HT-29 (cell line): ENCODE measurements around the genes NEUROD2, PNMT, RAPGEFL1 and RARA.

DNA sequence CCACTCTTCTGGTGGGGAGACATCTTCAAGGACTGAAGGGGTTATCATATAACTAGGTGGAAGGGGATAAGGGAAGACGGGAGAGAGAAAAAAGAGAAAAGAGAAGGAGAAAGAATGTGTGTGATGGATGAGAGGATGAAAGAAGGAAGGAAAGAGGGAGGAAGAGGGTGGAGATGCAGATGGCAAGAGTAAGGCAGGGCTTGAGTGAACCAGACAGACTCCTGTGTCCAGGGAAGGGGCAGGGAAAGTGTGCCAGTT lies 14.6 kb downstream of the NEUROD2 start:
- RAMPAGE, long total RNA: no peak

DNA sequence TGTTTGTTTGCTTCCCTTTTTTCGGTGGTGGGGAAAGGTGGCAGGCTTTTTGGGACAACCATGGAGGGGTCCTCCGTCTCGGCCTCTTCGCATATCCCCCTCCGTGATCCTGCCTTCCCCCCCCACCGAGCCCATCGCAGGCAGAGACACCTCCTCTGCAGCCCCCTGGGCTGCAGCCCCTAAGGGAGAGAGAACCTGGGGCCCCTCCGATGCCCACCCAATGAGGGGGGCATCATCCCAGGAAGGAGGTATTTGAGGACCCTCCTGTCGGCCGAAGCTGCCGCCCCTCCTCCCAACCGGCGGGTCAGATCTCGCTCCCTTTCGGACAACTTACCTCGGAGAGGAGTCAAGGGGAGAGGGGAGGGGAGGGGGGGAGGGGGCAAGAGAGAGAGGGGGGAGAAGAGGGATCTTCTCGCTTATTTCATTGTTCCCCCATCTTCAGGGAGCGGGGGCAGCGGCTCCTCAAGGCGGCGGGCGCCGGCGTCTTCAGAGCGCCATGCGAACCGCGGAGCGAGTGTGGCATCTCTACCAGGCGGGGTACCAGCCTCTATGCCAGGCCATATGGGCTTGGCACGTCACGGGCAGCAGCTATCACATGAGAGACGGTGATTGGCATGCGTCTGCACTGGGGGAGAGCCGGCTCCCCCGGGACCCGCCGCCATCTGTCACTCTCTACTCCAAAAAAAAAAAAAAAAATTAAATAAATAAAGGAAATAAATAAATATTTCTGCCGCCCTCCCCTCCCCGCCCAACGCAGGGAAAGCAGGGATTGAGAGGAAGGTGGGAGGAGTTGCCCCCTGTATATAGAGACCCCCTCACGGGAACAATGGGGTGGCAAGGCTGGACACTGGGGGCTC lies at the start of gene NEUROD2:
TSS of gene NEUROD2 (minus strand) at position 527 of the 857 bp plus-strand sequence.
- RAMPAGE, long total RNA: no peak

- RAMPAGE, long total RNA: no peak
Measured at GRCh38 chr17:39631273-39631791, 4.6 kb downstream of the PPP1R1B start.

GRCh38 chr17:39633616-39634205 lies 3.2 kb upstream of the STARD3 start:
- RAMPAGE, long total RNA: no peak

GRCh38 chr17:39668099-39668815 lies at the start of gene PNMT:
TSS of gene PNMT (plus strand) at chr17:39668453.
- RAMPAGE, long total RNA: no peak

GRCh38 chr17:39695999-39696548 lies 3.8 kb upstream of the ERBB2 start:
- RAMPAGE, long total RNA: no peak

- RAMPAGE, long total RNA: no peak
Measured at GRCh38 chr17:39735742-39736793, 1.7 kb upstream of the GRB7 start.

GRCh38 chr17:39738059-39738500 lies 342 bp downstream of the GRB7 start:
- RAMPAGE, long total RNA: no peak

GRCh38 chr17:39812357-39813013 lies 51.6 kb downstream of the IKZF3 start:
- RAMPAGE, long total RNA: no peak

DNA sequence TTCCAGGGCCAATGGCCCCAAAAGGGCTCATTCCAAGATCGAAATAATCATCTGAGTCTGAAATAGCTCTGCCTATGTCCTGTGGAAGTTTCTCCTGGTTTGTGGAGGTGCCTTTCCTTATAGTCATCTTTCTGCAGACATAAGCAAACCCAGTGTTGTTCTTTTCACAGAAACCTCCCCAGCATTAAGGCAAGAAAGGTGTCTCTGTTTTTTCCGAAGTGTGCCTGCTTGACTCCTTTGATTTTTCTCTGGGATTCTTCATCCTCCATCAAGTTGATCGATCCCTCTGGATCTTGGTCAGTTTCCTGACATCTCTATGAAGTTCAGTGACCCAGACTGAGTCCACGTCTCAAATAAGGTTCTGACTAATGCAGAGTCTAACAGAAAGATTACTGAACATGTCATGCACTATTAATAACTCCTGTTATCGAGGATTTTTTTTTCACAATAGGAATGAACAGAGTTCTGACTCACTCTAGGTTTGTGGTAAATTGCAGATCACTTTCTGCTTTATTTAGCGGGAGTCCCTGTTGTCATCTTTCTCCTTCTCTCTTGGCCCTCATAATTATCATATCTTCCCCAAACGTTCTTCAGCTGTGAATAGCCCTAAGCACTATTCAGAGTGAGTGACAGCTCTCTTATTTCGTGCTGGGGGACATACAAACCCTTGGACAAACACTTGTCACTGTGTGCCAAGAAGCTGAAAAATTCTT lies 1.6 kb downstream of the LRRC3C start:
- RAMPAGE, long total RNA: no peak

- RAMPAGE, long total RNA: no peak
Measured at GRCh38 chr17:40022867-40024026, 8.0 kb downstream of the CSF3 start.

- RAMPAGE, long total RNA: no peak
Measured at GRCh38 chr17:40087973-40089001, 12.1 kb downstream of the NR1D1 start.

DNA sequence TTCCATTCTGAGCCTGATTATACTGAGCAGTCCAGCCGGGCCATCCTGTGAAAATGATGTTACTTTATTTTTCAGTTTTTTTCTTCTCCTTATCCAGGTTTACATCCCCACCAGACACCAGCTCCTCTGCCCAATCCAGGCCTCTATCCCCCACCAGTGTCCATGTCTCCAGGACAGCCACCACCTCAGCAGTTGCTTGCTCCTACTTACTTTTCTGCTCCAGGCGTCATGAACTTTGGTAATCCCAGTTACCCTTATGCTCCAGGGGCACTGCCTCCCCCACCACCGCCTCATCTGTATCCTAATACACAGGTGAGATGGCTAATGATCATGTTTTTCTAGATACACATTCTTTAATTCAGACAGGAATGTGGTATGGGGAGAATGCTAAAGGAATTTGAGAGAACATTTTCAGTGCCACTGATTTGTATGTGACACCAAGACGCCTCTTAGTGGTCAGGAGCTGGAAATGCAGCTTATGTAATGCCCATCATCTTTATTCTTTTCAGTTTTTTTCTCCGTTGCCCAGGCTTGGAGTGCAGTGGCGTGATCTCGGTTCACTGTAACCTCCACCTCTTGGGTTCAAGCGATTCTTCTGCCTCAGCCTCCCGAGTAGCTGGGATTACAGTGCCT lies 9.0 kb upstream of the RAPGEFL1 start:
- RAMPAGE, long total RNA: no peak

DNA sequence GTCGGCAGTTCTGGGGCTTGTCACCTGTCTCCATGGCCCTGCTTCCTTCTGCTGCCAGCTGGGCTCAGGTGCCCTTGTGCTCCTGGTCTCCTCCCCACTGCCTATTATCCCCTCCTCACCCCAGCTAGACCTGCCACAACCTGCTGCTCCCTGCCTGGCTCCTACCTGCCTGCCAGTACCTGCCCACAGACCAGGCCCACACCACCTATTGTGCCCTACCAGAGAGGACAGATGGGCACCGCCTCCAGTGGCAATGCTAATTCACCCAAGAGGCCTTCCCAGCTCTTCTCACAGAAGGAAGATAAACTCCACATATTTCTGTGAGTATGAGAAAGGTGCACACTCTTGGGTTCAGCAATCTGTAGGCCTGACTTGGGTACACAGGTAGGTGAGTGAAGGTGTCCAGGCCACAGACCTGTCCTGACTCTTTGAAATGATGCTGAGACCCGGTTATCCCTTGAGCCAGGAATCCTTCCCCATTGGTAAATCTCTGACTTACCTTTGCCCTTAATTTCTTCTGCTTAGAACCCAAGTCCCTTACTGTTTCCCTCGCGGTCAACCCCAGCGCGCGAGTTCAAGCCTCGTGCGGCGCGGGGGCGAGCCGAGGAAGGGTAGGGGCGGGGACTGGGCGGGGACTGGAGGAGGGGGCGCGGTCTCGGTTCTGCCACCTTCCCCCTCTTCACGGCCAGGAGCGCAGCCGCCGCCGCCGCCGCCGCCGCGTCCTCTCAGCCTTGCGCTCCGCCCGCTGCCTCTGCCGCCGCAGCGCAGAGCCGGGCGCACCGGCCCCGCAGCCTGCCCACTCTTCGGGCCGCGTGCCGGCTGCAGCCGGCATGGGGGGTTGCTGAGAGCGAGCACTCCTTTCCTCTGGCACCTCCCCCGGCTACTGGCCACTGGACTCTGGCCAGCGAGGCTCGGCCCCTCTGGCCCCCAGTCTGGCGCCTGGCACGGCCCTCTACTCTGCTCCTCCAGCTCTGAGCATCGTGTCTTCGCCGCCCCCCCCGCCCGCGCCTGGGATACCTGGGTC lies at the start of gene RAPGEFL1:
TSS of gene RAPGEFL1 (plus strand) at position 668 of the 1,024 bp plus-strand sequence.
- RAMPAGE, long total RNA: no peak

DNA sequence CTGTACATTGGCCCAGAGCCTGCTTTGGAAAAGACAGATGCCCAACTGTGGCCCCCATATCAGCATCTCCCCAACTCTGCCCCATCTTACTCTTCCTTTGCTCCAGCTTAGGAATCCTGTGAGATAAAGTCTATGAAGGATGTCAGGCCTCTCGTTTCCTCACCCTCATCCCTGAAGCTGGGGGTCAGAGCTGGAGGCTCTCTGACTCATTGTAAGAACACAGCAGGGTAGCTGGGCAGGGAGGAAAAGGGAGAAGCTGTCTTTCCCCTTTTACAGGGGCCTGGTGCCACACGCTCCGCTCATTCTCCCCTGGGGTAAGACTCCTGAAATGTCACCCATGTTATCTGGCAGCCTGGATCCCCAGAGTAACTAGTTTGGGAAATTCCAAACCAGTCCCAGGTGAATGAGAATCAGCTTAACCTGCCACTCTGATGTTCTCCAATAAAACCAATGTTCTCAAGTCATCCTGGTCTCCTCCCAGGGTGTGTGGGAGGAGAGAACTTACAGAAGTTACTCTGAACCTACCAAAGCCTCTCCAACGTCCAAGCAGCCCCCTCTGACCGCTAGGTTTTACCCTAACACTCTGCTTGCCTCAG lies 2.8 kb downstream of the RAPGEFL1 start:
- RAMPAGE, long total RNA: no peak

DNA sequence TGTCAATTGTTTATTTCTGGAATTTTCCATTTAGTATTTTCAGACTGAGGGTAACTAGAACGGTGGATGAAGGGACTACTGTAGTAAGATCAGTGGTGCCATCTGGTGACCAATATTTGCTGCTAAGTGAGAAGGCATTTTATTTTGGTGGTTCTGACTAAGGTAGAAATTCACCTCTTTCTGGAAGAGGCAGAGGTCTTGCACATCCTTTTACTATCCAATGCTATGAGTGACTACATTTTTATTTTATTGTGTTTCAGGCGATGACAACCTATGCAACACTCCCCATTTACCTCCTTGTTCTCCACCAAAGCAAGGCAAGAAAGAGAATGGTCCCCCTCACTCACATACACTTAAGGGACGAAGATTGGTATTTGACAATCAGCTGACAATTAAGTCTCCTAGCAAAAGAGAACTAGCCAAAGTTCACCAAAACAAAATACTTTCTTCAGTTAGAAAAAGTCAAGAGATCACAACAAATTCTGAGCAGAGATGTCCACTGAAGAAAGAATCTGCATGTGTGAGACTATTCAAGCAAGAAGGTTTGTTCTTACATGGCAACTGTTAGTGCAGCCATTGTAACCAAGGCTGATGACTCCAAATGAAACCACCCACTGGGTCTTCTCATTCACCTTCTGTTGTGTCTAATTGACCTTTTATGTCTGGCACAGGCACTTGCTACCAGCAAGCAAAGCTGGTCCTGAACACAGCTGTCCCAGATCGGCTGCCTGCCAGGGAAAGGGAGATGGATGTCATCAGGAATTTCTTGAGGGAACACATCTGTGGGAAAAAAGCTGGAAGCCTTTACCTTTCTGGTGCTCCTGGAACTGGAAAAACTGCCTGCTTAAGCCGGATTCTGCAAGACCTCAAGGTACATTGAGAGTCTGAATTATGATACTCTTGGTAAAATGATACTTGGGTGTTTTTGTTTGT lies 3.4 kb downstream of the CDC6 start:
- RAMPAGE, long total RNA: no peak

GRCh38 chr17:40308725-40309873 lies at the start of gene RARA:
TSS of gene RARA (plus strand) at chr17:40309180.
- RAMPAGE, long total RNA: no peak

GRCh38 chr17:40323535-40324581 lies 14.9 kb downstream of the RARA start:
- RAMPAGE, long total RNA: no peak

GRCh38 chr17:40332494-40332997 lies 23.6 kb downstream of the RARA start:
- RAMPAGE, long total RNA: no peak

GRCh38 chr17:40347621-40348367 lies 16.7 kb downstream of the GJD3 start:
- RAMPAGE, long total RNA: no peak